Ishikawa (cell line): ENCODE data around the genes C12orf50 and KERA.

GRCh38 chr12:87806109-87806544 is 223.1 kb downstream of the C12orf50 start:
- RRBS: no CpG with 5 or more reads among the region's 5 CpGs

DNA sequence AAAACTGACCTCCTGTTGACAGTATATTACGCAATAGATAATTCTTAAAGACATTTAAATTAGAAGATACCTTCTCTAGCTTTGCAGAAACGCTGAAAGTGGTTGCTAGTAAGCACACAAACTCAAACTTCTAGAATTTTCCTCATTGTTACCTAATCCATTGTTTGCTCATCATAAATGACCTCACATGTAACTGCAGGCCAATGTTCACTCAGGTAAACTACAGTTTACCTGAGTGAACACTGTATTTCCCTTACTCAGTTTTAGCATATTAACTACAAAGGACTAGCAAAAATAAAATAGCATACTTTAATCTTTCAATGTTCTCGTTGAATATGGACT is at the start of gene C12orf50:
C12orf50 (minus strand) TSS at position 132 of the 342 bp plus-strand sequence.
- RRBS: no CpG with 5 or more reads among the region's 3 CpGs

DNA sequence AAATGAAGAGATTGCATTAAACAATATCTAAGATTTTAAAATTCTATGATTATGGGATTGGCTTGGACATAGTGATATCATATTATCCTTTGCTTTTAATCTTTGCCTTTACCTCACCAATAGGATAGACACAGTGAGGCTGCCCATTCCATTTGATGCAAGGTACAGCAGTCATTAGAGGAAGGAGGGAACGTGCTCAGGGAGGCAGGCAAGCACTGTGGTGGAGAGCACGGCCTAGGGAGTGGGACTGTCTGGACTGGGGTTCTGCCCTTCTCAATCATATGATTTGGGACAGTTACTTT is 154.9 kb downstream of the KITLG start:
- RRBS: no CpG with 5 or more reads among the region's 2 CpGs

DNA sequence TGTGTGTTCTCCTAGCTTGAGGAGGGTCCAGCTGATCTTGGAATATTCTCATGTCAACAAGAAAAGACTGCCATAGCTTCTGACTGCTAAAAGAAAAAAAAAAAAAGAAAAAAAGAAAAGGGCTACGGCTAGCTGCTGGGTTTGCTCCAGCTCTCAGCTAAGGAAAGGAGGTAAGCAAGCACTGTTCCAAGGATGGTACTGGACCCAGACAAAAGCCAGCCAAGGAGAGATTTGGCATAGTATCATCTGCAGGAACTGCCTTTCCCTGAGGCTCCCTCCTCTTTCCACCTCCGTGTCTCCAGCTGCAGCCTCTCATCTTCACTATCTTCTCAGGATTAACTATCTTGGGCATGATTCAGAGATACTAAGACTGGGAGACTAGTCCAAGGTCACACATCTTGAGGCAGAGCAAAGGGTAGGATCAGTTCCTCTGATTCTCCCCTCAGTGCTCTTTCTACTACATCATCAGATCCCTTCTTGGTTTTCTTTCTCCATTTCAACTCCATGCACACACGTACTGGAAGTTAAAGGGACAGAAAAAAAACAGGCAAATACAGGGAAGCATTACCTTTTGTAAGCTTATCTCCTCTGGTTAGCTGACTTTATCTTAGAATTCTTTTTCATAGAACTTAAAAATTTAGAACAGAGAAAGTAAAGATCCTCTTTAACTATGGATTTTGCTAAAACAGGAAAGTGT is 5.9 kb downstream of the KITLG start:
- RRBS: no CpG with 5 or more reads among the region's 3 CpGs

- RRBS: no CpG with 5 or more reads among the region's 3 CpGs
Measured at GRCh38 chr12:89081170-89081597, 271.1 kb downstream of the DUSP6 start.

- RRBS: no CpG with 5 or more reads among the region's 5 CpGs
Measured at GRCh38 chr12:89160492-89161206, 191.7 kb downstream of the DUSP6 start.

DNA sequence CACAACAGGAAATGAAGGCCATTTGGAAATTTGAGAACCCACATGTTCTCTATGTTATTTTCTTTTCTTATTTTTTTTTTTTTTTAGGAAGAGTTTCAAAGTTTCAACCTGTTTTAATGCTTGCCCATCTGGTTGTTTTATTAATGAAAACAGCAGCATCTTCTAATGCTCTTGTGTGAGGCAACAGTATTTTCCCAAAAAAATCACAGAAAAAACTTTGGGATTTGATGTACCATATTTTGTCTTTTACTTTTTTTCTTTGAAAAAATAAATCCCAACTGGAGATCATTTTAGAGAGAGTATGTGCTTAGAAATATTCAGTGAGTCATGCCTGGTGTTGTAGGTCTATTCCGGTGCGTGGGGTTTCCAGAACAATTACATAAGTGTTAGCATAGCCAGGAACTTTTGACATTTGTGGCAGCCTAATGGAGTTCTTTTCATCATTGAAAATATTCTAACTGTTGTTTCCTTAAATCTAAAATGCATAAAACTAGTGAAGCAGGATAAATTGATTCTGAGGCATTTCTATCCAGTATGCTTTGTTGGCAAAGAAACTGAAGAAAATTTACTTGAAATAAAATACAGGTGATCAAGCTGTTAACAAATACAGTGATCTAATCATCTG is 21.8 kb upstream of the DUSP6 start:
- RRBS: no CpG with 5 or more reads among the region's 2 CpGs

DNA sequence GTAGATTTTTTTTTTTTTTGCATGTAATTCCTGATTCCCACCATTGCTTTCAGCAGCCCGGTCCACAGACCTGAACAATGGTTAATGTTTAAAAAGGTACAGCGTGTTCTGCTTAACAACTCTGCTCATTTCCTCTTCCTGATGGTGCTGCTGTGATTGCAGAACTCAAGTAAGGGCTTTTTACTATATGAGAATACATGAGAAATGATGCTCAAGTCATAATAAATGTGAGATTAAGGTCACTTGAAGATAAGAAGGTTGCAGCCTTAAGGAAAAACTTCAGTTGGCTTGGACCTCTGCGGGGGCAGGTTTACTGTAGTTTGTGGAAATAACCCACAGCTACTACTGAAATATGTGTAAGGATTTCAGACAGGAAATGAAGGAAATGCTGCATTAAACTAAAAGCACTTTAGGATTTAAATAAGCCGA is 37.9 kb upstream of the DUSP6 start:
- RRBS: no CpG with 5 or more reads among the region's 4 CpGs

DNA sequence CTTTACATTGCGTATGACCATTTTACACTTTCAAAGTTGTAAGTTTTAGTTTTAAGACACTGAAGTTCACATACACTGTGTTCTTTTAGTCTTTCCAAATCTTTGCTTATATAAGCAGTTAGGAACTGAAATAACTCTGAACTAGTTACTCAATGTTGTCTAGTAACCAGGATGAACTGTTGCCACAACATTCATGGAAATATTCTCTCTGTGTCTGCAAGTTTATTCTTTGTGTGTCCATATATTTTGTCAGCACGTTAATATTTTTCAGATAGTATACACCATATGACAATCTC is 71.0 kb downstream of the GALNT4 start:
- RRBS: no CpG with 5 or more reads among the region's 2 CpGs

DNA sequence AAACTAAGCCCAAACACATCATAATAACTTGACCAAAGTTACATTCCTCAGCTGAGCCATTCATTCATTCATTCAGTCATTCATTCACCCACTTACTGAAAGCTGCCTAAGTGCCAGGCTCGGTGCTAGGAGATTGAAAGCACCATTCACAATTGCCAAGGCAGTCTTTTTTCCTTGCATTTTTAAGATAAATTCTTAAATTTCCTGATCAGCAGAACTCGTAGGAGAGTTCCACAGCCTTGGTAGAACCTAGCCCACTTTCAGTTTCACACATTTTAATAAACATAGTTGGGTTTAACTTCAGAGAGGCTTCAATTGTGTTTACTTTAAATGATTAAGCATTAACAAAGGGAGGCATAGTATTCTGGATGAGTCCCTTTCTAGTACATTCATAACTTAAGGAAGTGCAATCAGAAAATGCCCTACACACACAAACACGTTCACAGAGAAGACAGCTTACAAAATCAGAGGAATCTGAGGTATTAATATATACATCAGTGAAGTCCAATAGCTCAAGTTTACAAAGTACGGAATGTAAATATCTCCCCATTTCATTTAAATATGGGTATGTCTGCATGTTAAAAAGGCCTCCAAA is 2.9 kb downstream of the GALNT4 start:
- RRBS: no CpG with 5 or more reads among the region's 4 CpGs

DNA sequence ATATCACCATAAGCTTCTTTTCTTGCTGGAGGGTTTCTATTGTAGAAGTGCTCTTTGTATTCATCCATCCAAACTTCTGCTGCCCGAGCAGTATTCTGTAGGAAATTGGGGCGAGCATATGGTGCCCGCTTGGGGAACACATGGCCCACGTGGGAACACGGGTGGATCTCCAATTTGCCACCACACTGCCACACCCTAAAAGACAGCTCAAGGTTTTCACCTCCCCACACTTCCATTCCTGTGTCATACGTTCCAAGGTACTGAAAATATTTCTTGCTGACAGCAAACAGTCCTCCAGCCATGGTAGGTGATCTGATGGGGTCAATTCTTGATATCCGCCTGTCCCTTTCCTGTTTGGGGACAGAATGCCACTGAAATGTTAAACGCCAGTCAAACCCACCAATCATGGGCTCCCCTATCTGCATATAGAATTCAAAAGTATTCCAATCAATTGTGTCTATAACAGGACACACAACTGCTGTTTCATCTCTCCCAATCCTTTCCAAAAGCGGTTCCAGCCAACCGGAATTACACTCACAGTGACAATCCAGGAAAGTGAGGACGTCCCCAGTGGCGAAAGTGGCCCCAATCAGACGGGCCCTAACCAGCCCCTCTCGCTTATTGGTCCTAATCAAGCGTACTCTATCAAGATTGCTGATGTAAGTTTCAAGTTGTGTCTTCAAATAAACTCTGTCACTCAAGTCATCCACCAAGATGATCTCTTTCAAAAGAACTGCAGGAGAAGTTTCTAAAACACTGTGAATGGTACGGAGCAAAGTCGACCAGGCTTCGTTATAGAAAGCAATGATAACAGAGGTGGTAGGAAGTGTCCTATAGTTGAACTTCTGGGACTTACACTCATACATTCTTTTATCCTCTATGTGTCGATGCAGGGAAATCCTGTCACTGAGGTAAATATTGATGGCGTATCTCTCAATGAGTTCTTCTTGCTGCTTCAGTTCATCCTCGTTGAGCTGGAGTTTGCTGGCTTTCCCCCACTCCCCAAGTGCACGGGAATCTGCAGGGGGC is 958 bp downstream of the GALNT4 start:
- RRBS: no CpG with 5 or more reads among the region's 22 CpGs

DNA sequence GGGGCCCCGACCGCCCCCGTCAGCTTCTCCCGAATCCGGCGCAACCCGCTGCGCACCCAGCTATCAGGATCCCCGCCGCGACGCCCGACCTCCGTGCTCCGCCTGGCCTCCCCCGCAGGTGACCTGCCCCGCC is 345 bp downstream of the ATP2B1 start:
- RRBS: 1% methylated on average over 10 of the region's 17 CpGs

GRCh38 chr12:89919403-89919972 is 210.8 kb upstream of the ATP2B1 start:
- RRBS: 97% methylated on average over 4 of the region's 27 CpGs

DNA sequence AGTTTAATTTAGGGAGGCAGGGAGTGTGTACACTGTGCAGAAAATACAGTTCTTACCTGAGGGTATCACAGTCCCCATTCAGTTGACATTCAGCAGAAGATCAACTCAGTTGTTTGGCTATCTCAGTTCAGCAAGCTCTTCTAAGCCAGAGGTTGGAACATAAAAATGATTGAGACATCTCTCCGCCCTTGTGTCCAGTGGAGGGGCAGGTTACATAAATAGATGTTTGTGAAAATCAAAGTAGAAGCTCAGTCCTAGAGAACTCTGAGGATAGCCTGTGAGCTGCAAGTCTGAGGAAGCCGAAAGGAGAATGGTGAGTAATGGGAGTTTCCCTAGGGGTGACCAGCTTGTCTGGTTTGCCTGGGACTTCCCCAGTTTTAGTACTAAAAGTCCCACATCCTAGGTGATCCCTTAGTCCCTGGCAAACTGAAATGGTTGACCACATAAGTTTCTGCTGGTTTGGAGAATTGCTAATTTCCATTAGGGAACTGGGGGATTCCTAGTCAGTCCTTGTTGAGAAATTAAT is 251.4 kb upstream of the ATP2B1 start:
- RRBS: no CpG with 5 or more reads among the region's 2 CpGs

GRCh38 chr12:90253761-90254137 is 545.1 kb upstream of the ATP2B1 start:
- RRBS: no CpG with 5 or more reads among the region's 8 CpGs

DNA sequence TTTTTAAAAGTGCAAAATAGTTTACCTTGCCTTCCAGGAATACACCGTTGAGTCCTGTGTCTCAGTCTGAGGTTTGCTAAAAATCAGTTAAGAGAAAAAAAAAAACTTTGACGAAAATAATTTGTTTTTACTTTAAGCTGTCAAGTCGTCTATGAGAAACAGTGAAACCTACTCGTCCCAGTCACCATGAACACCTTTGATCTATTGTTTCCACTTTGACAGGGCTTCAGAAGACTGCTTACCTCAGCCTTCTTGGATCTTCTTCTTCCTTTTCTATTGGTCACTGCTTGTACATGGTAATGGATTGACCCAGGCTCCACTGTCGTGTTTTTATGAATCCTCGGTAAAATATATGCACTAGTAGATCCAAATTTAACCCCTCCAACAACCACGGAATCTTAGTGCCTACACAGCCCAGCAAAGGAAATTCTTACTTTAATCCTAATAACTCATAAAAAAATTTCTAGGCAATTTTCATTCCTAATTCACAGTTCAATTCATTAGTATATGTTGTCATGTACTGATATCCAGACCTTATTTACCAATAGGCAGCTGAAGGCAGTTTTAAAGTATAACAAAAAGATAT is at the start of gene KERA:
KERA (minus strand) TSS at position 306 of the 586 bp plus-strand sequence.
- RRBS: no CpG with 5 or more reads among the region's 7 CpGs

GRCh38 chr12:91142078-91142764 is 30.9 kb upstream of the LUM start:
- RRBS: no CpG with 5 or more reads among the region's 4 CpGs

GRCh38 chr12:91225183-91225765 is 42.7 kb upstream of the DCN start:
- RRBS: no CpG with 5 or more reads among the region's 3 CpGs

GRCh38 chr12:91870847-91871449 is 274.7 kb downstream of the BTG1 start:
- RRBS: no CpG with 5 or more reads among the region's 6 CpGs

DNA sequence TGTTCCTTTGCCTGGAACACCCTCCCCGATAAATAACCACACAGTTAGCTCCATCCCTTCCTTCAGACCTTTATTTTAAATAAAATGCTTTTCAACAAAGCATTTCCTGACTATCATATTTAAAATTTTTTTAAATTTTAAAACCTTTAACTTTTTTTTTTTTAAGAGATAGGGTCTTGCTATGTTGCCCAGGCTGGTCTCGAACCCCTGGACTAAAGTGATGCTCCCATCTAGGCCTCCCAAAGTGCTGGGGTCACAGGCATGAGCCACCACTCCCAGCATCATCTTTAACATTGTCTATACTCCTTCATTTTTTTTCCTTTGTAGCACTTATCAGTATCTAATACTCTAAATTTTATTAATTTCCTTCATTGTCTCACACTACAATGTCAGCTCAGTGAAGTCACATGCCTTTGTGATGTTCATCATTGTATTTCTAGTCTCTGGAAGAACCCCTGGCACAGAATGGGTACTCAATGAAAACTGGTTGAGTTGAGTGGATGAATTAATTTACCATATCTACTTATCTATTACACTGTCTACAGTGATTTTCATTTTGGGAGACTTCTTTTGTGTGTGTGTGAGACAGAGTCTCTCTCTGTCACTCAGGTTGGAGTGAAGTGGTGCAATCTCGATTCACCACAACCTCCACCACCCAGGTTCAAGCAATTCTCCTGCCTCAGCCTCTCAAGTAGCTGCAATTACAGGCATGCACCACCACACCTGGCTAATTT is 48.3 kb downstream of the BTG1 start:
- RRBS: no CpG with 5 or more reads among the region's 3 CpGs